Glomerular endothelial cell (primary cell): Measurements from ENCODE around the genes ABHD12, GINS1 and DEFB116.

- RAMPAGE, long total RNA, result no peak
These were observed 24.8 kb upstream of the APMAP start for GRCh38 chr20:25017190-25017837.

GRCh38 chr20:25037596-25038180, 20.3 kb downstream of the ACSS1 start:
- RAMPAGE, long total RNA, result no peak

- RAMPAGE, long total RNA, result no peak
These were observed 20.3 kb upstream of the PYGB start for GRCh38 chr20:25227490-25228026.

DNA sequence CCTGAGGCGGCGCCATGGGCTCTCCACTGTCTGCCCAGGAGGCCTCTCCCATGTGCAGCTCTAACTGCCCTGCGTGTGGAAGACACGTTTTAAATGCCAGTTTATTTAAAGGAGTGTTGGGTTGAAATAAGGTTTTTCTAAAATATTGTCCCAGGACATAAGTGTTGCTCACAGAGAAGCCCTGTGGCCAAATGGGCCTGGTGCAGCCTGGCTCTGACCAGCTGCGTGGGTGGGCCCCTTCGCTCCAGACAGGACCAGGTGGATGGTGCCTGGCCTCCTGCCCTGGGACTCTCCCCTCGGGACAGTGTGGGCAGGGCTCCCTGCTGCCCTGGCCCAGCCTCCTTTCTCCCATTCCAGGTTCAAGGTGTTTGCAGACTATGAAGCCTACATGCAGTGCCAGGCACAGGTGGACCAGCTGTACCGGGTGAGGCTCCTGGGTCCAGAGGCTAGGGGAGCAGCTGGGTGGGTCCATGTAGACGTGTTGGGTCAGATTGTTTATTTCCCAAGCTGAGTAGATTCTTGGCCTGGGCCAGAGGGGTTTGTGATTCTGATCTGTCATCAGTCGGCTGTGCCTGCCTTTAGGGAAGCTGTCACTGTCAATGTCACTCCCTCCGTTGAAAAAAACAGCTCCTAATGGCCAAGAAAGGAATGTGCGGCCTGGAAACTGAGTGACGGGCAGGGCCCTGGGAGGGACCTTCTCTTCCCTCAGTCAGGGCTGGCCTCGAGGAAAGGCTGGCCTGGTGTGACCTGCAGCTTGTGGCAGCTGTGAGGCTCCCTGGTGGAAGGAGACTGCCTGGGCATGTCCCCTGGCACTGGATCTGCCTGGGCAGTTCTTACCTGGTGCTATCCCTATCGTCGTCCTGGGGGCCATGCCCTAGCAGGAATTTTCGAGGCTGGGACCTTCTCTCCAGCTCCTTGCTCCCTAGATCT, 47.6 kb downstream of the PYGB start:
- RAMPAGE, long total RNA, result no peak

GRCh38 chr20:25300345-25301387, 52.8 kb downstream of the PYGB start:
- RAMPAGE, long total RNA, result no peak

DNA sequence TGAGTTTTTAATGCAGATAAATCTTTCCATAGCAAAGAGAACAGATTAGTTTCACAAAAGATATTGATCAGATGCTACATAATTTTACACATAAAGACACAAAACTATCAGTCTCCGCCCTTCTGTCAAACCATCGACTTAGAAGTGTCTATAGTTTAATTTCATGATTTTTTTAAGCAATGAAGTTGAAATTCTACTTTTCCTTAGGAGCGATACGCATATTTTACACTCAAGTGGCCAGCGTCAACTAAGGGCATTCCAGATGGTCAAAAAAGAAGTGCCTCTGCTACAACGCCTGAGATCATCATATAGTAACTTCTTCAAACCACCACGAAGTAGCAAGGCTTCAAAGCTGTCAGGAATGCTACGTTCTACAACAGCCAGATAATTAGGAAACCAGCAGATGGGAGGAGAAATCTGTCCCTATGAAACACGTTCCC, 1.4 kb downstream of the ABHD12 start:
- RAMPAGE, long total RNA, result no peak

DNA sequence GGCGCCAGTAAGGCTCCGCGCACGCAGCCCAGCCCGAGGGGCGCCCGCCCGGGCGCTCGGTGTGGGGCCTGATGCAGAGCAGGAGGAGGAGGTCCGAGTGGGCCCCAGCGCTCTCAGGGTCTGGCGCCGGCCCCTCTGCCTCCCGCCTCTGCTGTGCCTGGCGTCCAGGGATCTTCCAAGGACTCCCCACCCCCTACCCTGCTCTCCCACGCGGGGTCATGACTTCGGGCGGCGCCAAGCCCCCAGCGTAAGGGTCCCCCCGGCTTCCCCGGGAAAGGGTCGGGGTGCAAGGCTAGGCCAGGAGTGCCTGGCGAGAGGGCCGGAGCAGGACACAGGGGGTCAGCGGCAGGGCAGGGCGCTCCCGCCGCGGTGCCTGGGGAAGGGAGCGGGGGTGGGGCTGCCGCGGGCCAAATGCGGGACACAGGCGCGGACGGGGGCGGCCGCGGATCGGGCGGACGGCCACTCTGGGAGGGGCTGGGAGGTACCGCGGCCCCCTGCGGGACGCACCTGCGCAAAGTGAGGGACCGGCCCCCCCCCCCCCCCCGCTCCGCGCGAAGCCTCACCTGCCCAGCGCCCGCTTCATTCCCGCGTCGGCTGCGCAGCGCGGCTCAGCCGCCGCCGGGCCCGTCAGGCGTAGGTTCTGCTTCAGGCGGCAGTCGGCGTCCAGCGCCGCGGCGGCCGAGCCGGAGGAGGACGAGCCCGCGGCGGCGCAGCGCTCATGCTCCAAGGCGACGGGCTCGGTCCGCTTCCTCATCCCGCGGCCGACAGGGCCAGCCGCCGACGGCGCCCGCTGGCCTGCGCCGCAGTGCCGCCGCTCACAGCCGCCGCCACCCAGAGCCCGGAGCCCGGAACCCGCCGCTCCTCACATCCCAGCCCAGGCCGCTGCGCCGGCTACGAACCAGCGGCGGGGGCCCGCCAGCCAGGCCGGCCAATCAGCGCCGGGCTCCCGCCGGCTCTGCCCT, at the start of gene ABHD12:
Gene ABHD12, minus strand, starts transcription at position 886 of the 962 bp plus-strand sequence.
- RAMPAGE, long total RNA, result no peak

DNA sequence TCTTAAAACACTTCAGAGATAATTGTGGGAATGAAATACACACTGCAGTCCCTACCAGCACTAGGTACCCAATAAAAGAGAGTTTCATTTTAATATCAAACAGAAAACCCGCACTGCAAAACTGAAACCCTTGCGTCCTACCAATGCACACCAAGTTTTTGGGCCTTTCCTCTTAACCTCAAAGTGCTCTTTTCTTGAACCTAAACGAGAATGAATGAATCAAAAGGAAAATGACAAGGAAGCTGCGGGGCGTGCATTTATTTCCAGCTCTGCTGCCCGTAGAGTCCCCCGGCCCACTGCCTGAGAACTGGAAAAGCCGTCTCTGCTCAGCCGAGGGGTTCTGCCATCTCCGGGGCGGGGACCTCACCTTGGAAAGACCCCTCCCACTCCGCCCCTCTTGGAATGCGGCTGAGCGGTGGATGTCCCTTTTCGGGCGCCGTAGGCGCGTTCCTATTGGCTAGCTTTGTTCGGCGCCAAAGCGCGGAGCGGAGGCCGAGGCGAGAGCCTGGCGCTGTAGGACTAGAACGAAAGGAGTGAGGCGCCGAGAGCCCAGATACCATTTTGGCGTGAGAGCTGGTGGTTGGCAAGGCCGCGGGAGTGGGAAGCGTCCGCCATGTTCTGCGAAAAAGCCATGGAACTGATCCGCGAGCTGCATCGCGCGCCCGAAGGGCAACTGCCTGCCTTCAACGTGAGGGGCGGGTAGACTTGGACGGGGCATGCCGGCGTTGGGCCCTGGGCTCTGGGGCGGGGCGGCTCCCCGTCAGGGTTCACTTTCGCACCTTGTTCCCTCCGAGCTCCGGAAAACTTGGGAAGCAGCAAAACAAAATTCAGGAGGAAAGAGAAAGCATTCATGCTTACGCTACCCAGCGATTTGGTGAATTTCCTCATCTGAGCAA, at the start of gene GINS1:
Gene GINS1, plus strand, starts transcription at position 466 of the 896 bp plus-strand sequence.
- RAMPAGE, long total RNA, result no peak

DNA sequence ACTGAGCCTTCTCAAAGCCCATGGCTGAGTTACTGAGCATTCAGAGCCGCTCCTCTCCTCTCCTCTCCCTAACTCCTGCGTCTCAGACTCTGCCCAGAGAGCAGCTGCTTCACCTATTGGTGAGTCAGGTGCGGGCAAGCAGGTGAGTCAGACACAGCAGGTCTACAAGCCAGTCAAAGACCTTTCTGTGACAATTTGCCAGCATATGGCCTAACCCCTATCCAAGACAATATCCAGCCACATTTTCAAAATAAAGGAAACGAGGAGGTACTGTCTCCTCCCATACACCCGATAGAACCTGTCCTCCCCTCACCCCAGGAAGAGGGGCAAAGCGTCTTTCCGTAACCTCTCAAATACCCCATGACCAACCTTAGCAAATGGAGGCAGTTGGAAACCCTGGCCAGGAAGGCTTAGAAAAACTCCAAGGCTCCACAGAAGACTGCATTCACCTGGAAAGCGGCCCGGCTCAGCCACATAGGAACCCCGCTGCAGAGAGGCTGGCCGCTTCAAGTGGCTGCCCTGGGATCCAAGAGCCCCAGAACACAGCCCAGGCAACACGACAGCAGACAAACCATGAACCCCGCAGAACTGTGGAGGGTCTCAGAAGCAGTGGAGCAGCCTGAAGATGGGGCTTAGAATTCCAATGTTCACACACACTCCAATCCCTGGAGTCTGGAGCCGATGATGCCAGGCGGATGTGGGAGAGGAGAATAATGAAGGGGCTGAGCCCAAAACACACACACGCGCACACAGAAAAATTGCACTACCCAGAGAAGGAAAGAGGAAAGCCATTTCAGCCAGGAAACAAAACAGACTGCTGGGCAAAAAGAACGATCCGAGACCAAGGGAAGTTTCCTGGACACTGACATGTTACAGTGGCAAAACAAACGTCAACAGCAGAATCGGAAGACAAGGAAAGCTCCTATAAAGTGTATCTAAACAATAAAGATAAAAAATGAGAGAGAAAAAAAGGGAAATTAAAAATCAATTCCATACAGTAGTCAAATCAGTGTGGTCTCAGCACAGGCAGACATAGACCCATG, 52.5 kb downstream of the NINL start:
- RAMPAGE, long total RNA, result no peak

- RAMPAGE, long total RNA, result no peak
These were observed 479 bp downstream of the NINL start for GRCh38 chr20:25584719-25585384.

- RAMPAGE, long total RNA, result no peak
These were observed 1768.4 kb upstream of the DEFB115 start for GRCh38 chr20:29489132-29489459.

DNA sequence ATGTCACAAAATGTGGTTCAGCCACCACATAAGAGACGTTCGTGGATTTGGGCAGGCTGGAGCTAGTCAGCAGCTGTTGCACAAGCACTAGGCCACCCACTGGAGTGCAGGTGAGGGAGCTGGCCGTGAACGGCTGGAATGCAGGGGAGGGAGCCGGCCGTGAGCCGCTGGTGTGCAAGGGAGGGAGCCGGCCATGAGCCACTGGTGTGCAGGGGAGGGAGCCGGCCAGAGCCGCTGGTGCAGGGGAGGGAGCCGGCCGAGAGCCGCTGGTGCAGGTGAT, 1470.1 kb upstream of the DEFB115 start:
- RAMPAGE, long total RNA, result no peak

DNA sequence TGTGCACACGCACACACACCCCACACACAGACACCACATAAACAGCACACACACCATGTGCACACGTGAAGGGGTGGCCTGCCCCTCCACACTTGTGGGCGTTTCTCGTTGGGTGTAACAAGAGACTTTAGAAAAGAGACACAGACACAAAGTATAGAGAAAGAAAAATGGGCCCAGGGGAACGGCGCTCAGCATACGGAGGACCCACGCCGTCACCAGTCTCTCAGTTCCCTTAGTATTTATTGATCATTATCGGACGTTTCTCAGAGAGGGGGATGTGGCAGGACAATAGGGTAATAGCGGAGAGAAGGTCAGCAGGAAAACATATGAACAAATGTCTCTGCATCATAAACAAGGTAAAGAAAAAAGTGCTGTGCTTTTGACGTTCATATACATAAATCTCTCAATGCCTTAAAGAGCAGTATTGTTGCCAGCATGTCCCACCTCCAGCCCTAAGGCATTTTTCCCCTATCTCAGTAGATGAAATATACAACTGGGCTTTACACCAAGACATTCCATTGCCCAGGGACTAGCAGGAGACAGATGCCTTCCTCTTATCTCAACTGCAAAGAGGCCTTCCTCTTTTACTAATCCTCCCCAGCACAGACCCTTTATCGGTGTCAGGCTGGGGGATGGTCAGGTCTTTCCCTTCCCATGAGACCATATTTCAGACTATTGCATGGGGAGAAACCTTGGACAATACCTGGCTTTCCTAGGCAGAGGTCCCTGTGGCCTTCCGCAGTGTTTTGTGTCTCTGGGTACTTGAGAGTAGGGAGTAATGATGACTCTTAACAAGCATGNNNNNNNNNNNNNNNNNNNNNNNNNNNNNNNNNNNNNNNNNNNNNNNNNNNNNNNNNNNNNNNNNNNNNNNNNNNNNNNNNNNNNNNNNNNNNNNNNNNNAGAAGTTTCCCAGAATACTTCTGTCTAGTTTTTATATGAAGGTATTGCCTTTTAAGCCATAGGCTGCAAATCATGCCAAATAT, 1373.2 kb upstream of the DEFB115 start:
- RAMPAGE, long total RNA, result no peak

- RAMPAGE, long total RNA, result no peak
These were observed 968.6 kb upstream of the DEFB115 start for GRCh38 chr20:30288843-30289278.

DNA sequence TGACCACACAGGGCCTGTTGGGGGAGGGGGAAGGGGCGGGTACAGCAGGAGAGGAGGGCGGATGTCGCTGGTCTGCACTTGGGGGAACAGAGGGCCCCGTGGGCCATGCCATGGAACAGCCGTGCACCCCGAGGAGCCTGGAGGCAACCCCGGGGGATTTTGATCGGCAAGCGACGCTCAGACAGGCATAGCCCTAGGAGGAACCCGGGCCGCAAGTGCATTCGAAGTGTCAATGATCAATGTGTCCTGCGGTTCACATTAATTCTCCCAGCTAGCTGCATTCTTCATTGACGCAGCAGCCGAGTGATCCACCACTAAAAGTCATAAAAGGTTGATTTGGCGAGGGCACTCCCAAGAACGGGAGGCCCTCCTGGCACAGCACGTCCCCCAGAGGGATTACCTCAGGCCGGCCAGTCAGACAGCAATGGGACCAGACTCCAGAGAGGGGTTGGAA, 772.7 kb upstream of the DEFB115 start:
- RAMPAGE, long total RNA, result no peak

DNA sequence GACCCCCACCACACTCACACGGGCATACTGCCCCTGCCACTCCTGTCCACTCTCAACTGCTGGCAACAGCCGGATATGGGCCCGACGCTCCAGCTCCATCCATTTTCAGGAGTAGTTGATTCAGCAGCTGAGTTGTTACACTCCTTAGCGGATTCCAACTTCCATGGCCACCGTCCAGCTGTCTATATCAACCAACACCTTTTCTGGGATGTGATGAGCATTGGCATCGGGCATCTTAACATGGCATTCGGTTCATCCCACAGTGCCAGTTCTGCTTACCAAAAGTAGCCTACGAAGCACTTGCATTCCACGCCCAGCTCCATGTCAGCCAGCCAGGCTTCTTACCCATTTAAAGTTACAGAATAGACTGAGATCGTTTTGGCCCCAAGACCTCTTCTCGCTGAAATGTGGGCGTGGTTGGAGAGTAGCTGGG, 743.2 kb upstream of the DEFB115 start:
- RAMPAGE, long total RNA, result no peak

GRCh38 chr20:30825739-30826022, 431.8 kb upstream of the DEFB115 start:
- RAMPAGE, long total RNA, result no peak

- RAMPAGE, long total RNA, result no peak
These were observed at the start of gene DEFB116 for GRCh38 chr20:31308479-31308823. Gene DEFB116, minus strand, starts transcription at chr20:31308585.

GRCh38 chr20:31475518-31475925, 434 bp downstream of the REM1 start:
- RAMPAGE, long total RNA, result no peak

DNA sequence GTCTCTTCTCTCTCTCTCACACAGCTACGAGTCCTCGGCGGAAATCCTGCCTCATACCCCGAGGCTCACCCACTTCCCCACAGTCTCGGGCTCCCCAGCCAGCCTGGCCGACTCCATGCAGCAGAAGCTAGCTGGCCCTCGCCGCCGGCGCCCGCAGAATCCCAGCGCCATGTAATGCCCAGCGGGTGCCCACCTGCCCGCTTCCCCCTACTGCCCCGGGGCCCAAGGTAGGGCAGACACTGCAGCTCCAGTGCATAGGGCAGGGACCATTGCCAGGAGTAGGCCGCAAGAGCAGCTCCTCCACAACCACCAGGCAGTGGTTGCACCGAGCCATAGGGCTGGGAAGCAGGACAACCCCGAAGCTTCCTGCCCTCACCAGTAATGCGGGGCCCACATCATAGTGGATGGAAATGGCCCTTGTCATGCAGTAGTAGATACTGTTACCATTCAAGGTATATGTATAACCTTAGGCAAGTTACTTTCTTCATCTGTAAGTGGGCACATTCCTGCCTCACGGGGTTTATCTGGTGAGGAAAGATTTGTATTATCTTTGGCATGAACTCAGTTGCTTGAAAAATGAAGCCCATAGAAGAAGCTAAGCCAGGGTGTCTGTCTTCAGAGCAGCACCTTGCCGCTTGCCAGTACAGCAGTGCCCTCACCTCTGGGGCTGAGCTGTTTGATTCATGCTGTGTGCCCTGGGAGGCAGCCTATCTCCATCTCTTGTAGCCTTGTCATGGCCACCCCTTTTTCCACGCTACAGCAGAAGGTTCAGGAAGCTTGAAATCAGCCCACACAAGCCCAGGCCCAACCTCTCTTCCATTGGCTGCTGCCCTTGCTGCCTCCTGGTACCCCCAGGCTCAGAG, 21.1 kb downstream of the MCTS2 start:
- RAMPAGE, long total RNA, result no peak